Sciatic nerve (tissue), 1 donor: ENCODE measurements around a stretch of chr5.

GRCh38 chr5:1109218-1109773, 2.6 kb downstream of the SLC12A7 start:
- PRO-cap: no peak

GRCh38 chr5:1119325-1119952, 7.6 kb upstream of the SLC12A7 start:
- PRO-cap: no peak

DNA sequence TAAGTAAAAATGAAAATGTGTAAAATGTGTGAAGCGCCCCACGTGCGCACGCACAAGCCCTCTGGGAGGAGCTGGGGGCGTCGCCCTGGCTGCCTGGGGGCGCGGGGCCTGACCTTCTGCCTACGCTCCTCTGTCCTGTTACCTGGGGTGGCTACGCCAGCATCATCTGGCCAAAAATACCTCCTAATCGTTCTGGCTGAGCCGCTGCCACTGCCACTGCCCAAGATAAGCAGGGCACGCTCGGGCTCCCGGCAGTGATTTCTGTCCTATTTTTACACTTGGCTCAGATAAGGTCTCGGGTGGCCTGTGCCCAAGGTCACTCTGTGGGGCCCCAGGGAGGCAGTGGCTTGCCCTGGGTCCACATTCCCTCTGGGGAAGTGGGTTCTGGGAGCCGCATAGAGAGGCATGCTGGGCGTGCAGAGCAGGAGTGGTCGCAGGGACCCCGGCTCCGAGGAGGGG, 11.1 kb upstream of the SLC12A7 start:
- PRO-cap: no peak

DNA sequence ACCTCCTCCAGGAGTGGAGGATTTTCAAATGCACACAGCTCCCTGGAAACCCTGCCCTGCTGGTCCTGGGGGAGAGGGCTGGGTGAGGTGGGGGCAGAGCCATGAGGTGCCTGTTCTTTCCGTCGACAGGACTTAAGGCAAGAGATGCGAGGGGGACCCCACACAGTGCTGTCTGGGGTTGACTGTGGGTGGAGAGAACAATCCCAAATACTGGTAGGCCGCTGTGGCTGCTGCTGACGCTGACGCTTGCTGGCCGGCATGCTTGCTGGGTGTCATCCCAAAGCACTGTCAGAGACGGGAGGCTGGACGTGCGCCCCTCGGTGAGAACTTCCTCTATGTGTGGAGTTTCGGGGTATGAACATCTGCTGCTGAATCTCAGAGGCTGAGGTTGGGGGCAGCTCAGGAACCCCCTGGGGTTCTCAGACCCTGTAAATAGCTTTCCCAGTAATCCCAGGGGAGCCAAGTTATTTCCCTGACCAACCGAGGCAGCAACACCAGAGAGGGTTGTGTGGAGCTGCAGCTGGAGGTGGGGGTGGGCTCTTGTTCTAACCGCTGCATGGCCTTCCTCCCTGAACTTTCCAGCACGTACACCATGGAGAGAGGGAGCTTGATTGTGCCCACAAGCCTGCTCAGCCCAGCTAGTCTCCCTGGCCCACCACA, 21.6 kb upstream of the SLC12A7 start:
- PRO-cap: no peak

DNA sequence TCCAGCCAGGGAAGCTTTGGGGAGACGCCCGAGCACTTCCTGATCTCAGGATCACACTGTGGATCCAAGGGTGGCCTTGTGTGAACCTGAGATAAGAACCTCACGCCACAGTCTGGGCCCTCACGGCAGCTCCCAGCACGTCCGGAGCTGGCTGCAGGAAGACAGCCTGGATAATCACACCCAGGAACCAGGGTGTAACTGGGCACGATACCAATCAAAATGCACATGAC, 14.3 kb downstream of the SLC6A18 start:
- PRO-cap: no peak

DNA sequence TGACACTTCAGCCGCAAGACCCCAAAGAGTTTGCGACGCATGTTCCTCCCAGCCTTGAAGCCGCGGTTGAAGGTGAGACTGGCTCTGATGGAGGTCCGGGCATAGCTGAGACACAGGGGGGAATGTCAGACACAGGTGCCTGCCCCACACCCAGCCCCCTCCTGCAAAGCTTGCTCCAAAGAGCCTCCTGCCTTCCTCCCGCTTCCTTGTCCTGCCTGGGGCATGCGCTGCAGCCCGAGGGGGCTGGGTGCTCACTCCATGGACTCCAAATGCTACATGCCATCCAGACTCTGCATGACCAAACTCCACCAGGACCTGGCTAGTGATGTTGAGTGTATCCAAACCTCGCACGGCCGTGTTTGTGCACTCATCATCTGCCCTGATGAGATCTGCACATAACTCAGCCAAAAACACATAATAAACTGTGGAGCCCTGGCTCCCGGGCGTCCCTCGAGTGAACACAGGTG, 34.3 kb downstream of the TERT start:
- PRO-cap: no peak

DNA sequence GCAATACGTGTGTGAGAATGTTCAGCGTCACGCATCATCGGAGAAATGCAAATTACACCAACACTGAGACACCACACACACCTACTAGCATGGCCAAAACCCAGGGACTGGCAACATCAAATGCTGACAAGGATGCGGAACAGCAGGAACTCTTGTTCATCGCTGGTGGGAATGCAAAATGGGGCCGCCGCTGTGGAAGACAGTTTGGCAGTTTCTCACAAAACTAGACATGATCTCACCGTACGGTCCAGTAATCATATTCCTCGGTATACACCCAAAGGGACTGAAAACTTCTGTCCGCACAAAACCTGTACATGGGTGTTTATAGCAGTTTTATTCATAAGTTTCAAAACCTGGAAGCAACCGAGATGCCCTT, 21.7 kb upstream of the CLPTM1L start:
- PRO-cap: no peak

DNA sequence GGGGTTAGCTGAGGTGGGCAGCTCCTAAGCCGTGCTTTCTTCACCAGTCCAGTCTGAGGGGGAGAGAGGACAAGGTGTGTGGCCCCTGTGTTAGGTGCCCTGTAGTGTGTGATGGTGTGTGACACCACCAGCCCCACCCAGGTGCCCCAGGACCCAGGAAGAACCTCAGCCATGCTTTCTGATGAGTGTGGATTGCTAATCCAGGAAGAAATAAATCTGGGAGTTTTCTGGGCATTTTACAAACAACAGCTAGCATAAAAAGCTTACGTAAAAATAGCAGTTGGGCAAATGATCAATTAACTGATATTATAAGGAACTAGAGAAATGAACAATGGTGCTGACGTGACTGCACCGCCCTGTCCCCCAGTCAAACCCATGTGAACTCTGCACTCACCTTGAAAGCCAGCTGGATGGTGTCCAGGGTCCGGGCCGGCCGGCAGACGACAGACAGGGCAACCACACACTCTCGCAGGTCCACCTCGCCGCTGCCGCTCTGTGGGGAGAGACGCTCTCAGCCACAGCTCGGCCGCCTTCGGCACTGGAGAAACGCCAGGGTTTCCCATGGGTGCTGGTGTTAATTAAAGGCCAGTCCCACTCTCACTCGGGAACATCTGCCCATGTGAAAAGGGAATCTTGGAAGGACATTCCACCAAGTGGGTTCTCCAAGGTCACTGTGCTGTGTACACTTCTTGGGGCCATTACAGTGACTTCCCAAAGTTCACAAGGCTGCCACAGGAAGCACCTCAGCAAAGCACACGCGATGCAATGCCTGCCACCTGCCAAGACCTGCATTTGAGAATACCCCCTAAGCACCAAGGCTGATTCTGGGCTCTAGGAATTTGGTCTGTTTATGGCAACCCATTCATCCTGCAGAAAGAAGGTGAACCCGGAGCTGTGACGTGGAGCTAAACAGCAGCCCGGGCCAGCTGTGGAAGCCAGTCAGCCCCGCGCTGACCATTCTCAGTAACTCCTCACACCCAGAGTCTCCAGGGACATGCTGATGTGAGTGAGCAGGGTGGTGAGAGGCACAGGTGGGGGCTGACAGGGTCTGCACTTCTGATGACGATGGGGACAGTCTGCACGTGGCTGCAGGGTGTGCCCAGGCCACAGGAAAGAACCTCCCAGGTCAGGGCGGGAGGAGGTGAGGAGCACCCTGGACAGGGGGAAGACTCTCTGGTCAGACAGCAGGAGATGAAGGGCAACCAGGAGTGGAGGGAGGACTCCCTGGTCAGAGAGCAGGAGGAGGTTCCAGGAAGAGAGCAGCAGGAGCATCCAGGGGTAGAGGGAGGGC, 25.6 kb upstream of the SLC6A3 start:
- PRO-cap: no peak

- PRO-cap: no peak
These were observed 33.6 kb downstream of the LPCAT1 start for GRCh38 chr5:1489846-1490802.

- PRO-cap: no peak
These were observed 55.6 kb upstream of the LPCAT1 start for GRCh38 chr5:1579144-1579920.

DNA sequence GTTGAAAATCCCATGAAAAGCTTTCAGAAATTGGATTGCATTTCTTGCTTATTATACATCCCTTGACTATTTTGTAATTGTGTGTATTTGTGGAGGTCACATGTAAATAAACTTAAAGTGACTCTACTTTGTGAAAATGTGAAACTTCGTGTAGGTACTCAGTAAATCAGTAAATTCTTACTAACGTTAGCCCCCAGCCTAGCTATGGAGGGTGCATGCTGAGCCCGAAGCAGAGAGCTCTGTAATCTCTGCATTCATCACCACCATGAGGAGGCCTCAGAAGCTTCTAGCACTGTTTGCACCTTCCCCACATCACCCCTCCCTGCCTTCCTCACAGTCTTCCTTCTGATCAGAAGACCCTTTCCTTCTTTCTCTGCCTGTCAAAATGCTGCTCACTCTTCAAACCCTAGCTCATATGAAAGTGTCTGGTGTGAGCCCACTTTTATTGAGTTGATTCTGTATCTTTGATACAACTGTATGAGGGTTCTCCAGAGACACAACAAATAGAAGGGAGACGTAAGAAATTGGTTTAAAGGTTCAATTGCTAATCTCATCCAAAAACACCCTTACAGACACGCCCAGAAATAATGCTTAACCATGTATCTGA, 73.4 kb upstream of the LPCAT1 start:
- PRO-cap: no peak

DNA sequence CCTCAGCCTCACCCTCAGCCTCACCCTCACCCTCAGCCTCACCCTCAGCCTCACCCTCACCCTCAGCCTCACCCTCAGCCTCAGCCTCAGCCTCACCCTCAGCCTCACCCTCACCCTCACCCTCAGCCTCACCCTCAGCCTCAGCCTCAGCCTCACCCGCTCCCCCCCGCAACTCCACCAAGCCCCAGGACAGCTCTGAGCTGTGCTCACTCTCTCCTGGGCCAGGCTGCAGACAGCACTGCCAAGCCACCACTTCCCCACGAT, 18.1 kb downstream of the MRPL36 start:
- PRO-cap: no peak

- PRO-cap: no peak
These were observed 40.0 kb downstream of the NDUFS6 start for GRCh38 chr5:1841032-1841761.

- PRO-cap: no peak
These were observed 396.0 kb upstream of the IRX4 start for GRCh38 chr5:2278792-2279053.

GRCh38 chr5:2538195-2538775, 213.2 kb downstream of the IRX2 start:
- PRO-cap: no peak

DNA sequence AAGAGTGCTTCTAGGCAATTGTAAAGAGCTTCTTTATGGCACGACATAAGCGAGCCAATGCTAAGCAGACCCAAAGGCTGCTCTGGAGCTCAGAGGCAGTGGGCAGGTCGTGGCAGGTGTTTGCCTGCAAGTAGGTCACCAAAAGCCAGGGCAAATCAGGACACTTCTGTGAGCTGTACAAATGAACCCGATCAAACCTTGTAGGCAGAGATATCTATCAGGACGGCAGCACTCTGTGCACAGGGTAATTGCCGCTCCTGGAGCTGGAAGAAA, 75.9 kb downstream of the IRX2 start:
- PRO-cap: no peak

DNA sequence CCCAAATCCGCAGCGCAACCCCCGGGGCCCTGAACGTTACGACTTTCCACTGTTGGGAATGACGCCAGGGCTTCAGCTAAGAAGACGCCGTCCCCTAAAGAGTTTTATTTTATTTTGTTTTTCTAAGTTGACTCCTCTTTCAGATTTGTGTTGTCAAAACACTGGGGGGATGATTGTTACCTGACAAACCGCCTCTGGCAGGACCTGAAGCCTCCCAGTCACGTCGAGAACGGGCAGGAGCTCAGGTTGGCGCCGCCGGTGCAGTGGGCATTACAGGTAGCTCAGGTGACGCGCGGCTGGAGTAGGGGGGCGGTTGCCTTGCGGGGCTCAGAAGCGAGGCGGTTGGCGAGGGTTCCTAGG, 982 bp upstream of the IRX2 start:
- PRO-cap: bidirectional peak, plus-strand start at position 217 of the sequence, minus-strand start at position 231 of the sequence

- PRO-cap: no peak
These were observed 29.1 kb upstream of the IRX2 start for GRCh38 chr5:2780191-2781360.

DNA sequence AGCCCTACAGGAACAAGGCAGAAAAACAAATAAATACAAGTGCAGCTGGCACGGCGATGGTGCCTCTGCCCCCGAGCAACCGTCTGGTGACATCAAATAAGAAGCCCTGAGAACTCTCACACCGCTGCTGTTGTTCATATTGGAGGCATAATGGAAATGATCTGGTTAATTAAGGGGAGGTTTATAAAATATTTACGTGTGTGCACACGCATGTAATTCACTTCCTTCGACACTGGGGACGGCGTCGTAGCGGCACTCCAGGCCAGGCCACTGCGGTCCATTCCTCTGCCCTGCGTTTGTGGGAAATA, 4.9 kb upstream of the IRX1 start:
- PRO-cap: no peak

GRCh38 chr5:5421888-5422512, 477 bp upstream of the ICE1 start:
- PRO-cap: bidirectional peak, plus-strand start at chr5:5422677, minus-strand start at chr5:5422365